SK-N-DZ (cell line): ENCODE data around the gene ZBTB2.

DNA sequence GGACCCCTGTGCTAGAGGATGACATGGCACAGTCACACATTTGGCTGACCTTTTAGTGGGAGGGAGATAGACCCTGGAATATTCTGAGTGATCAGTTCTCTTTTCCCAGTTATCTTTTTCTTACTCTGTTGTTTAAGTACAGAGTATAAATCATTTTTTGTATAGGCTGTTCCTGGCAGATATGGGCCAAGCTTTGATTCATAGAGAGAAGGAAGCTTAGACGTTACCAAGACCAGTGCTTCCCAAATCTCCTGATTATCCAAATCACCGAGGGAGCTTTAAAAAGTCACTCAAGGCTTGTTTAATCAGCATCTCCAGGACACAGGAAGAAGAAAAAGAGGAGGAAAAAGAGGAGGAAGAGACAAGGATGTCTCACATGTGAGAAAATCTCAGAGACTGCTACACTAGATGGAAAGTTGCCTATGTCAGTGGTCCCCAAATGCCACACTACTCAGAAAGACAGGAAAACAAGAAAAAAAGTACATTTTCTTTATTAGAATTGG lies 50.1 kb downstream of the PPP1R14C start:
RAMPAGE:
- cytosol, long total RNA = no peak
- nucleus, long total RNA = no peak

DNA sequence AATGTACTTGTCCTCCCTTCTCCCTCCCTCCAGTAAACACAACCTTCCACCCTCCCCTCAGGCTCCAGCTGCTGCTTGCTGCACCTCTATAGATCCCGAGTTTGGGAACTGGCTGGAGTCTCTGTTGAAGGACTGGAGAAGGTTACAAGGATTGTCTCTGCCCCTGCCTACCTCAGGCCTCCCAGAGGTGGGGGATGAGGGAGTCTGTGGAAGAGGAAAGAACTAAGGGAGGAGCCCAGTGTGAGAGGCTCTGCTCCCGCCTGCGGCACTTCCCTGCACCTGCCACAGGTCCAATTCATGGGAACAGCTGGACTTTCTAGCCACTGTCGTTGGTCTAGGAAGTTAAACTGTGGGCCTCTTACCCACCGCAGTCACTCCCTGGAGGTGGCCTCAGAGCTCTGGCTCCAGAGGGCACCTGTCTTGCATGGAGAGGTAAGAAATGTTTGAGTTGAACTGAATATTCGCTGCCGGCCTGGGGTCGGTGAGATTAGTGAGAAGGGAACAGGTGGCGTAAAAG lies 54.2 kb downstream of the PPP1R14C start:
RAMPAGE:
- cytosol, long total RNA = no peak
- nucleus, long total RNA = no peak

DNA sequence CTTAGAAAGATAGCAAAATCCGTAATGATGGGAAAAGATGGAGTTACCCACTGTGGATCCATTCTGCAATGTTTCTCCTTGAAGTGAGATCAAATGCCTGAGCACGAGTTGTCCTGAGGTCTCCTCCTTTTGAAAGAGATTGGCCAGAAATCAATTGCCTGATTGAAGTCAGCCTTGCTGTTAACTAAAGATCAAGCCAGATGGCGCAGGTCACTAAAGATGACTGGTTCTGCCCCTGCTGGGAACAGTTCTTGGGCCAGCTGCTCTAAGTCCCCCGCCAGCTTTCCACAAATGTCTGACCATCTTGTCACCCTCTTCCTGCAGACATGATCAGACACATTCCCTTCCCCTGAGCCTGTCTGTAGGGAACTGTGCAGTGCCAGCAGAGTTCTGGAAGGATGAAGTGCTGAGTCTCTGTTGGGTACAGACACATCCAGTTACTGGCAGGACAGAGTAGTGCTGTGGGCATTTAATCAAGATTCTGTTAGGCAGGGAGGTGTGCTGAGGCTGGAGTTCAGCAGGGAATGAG lies 100.6 kb upstream of the IYD start:
RAMPAGE:
- cytosol, long total RNA = no peak
- nucleus, long total RNA = no peak

GRCh38 chr6:150269363-150270345 lies 99.2 kb upstream of the IYD start:
RAMPAGE:
- cytosol, long total RNA = no peak
- nucleus, long total RNA = no peak

RAMPAGE:
- cytosol, long total RNA = no peak
- nucleus, long total RNA = no peak
Observed at GRCh38 chr6:150457166-150457910, 88.5 kb downstream of the IYD start.

DNA sequence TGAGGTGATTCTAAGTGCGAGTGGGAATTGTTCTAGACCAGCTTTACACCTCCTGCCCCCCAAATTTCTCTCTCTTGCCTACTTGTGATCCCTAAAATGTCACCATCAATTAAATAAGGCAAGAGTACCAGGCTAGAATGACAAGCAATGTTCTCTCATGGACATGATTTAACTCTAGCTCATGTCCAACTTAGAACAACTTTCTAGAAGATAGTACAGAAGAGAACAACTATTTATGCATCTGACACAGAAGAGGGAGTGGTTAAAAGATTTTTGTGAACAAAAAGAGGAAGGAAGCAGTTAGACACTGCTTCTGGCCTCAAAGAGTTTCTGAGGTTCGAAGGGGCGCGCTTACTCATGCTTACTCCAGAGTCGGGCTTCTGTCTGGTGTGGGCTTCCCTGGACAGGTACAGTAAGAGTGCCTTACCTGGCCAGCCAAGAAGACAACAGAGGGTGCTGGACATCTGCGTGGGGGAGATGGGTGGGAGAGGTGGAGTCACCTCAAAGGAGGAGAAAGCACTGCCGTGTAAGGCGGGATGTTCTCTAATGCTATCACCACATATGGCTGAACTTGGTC lies 25.3 kb upstream of the PLEKHG1 start:
RAMPAGE:
- cytosol, long total RNA = no peak
- nucleus, long total RNA = no peak

DNA sequence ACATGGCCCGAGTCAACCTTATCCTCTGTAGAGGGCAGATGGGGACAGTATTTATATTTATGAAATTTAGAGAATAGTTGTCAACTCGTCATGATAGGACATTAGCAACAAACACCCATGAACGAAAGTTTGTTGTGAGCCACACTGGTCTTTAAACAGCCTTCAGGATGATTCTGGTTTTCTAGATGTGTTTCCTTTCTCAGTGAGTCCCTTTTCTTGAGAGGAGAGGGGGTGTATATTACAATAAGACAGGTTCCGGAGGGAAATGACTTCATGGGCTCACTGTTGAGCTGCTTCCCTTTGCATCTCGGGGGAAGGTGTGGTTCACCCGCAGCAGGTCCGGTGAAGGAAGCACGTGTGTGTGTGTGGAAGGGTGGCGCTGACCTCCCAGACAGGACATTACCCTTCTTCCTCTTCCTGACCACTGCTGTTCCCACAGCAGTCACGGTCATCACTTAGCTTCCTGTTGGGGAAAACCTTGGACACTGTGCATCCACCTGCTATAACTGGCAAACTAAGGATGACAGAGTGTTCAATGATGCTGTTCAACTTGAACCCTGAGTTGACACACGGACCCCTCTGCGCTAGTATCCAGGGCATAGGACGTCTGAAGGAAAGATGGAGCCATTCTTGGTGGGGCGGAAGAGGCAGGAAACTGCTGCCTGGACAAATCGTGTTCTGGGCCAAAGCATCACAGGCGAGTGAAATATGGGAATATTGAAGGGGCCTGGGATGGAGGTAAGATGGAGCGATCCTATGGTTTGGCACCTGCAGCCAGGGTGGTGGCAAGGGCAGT lies 83.7 kb downstream of the PLEKHG1 start:
RAMPAGE:
- cytosol, long total RNA = no peak
- nucleus, long total RNA = no peak

DNA sequence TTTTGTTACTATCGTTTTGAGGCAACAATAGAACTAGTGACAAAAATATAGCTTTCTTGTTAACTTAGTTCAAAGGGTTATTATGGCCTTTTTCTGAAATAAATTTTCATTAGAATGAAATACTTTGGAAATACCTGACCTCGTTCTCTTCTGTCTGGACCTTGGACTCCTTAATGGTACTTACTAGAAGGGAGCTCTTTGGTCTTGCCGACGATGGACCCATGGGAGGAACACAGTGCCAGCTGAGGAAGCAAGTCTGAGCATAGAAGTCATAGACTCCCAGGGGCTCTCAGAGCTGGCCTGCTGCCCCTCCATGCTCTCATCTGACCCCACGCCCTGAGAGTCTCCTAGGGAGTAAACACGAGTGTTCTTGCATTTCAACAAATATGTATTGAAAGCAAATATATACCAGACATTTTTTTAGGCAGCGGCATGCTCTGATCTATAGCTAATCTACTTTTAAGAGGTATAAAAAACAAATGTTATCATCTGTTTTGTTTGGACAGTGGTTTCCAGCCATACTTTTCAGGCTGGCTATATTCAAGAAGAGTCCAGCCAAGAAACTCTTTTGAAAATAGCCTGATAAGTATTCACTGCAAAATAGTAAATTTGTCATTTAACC lies 87.9 kb downstream of the PLEKHG1 start:
RAMPAGE:
- cytosol, long total RNA = no peak
- nucleus, long total RNA = no peak

DNA sequence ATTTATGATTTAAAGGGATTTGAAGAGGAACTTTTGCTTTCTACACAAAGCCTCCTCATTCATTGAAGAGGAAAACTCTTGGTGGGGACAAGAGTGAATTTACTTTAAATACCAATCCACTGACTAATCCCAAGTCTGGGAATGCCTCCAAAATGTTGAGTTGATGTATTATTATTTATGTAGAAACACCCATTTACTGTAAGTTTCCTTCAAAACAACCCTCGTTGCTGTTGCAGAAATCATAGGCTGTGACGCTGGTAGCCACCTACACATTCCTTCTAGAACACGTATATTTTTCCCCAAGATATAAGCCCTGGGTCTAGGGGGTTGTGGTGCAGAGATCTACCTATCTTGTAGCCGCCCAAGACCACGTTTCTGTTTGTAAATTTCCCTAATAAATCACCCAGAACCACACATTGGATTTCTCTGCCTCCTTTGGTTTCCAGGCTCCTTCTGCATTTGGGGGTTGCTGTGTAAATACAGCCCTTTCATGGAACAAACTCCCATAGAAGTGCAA lies 7.9 kb upstream of the MTHFD1L start:
RAMPAGE:
- cytosol, long total RNA = no peak
- nucleus, long total RNA = no peak

RAMPAGE:
- cytosol, long total RNA = no peak
- nucleus, long total RNA = no peak
Observed at GRCh38 chr6:150881876-150882747, 16.6 kb downstream of the MTHFD1L start.

DNA sequence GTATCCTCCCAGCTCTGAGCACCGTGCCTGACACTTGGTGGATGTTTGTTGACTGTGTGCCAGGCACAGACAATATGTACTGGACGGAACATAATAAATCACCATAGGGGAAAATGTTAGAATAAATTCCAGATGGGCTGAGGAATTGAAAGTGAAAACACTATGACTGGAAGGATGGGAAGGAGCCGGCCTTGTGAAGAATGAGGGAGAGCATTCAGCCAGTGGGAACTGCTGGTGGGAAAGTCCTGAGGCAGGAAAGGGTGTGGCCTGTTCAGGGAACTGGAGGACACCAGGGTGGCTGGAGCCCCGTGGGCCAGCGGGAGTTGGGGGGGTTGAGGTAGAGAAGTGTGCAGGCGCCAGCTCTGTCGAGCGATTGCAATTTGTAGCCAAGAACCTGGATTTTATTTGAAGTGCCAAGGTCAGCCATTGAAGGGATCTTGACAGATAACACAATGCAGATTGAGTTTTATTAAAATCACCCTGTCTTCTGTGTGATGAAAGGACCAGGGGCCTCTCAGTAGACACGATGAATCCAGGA lies 75.5 kb downstream of the MTHFD1L start:
RAMPAGE:
- cytosol, long total RNA = no peak
- nucleus, long total RNA = no peak

GRCh38 chr6:150987396-150988030 lies 122.0 kb downstream of the MTHFD1L start:
RAMPAGE:
- cytosol, long total RNA = no peak
- nucleus, long total RNA = no peak

GRCh38 chr6:150993164-150994309 lies 128.0 kb downstream of the MTHFD1L start:
RAMPAGE:
- cytosol, long total RNA = no peak
- nucleus, long total RNA = no peak

DNA sequence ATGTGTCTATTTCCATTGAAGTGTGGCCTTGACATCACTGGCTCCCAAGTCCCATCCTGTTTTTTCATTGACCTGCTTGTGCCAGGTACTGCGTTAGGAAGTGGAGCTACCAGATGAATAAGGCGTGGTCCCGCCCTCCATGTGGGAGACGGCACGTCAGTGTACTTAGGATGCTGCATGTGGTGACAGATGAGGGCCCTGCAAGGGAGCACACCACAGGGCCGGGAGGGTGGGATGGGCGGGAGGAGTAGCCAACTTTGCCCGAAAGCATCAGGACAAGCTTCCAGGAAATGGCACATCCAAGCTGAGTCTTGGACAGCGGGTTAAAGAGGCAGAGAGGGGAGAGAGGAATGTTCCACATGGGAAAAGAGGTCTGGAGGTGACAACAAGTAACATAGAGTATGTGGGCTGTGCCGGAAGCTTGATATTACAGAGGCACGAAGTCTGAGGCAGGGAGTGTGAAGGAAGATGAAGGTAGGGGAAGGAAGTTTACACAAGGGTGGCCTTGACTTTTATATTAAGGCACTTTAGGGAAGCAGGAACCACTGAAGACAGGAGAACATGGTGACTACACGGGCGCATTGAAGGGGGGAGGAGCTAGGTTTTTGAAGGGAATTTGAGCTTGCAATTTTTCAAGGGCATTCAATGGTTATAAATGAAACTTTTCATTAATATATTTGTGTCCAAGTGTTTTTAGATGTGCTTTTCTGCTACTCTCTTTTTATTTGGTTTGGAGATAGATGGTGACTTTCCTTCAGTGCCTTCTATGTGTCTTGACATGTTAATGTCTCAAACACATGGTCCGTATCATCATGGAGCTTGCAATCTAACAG lies 140.7 kb downstream of the MTHFD1L start:
RAMPAGE:
- cytosol, long total RNA = no peak
- nucleus, long total RNA = no peak

RAMPAGE:
- cytosol, long total RNA = no peak
- nucleus, long total RNA = no peak
Observed at GRCh38 chr6:151059587-151060054, 180.1 kb upstream of the AKAP12 start.

GRCh38 chr6:151099293-151099818 lies 140.4 kb upstream of the AKAP12 start:
RAMPAGE:
- cytosol, long total RNA = no peak
- nucleus, long total RNA = no peak

RAMPAGE:
- cytosol, long total RNA = no peak
- nucleus, long total RNA = no peak
Observed at GRCh38 chr6:151391399-151392267, at the start of gene ZBTB2. Gene ZBTB2 (minus strand): TSS chr6:151391559.

GRCh38 chr6:151445901-151446638 lies 5.9 kb downstream of the RMND1 start:
RAMPAGE:
- cytosol, long total RNA = no peak
- nucleus, long total RNA = no peak

DNA sequence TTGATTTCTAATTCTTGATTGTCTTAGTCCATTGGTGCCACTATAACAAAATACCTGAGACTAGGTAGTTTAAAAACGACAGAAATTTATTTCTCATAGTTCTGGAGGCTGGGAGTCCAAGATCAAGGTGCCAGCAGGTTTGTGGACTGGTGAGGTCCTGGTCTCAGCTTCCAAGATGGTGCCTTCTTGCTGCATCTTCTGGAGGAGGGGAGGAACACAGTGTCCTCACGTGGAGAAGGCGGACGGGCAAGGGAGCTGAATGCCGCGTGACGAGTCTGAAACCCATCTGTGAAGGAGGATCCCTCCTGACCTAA lies 18.3 kb upstream of the CCDC170 start:
RAMPAGE:
- cytosol, long total RNA = no peak
- nucleus, long total RNA = no peak

GRCh38 chr6:151493123-151493576 lies 667 bp upstream of the CCDC170 start:
RAMPAGE:
- cytosol, long total RNA = no peak
- nucleus, long total RNA = no peak